Right ventricle myocardium (tissue), 1 donor: ENCODE data around the genes TLE6 and FZR1.

DNA sequence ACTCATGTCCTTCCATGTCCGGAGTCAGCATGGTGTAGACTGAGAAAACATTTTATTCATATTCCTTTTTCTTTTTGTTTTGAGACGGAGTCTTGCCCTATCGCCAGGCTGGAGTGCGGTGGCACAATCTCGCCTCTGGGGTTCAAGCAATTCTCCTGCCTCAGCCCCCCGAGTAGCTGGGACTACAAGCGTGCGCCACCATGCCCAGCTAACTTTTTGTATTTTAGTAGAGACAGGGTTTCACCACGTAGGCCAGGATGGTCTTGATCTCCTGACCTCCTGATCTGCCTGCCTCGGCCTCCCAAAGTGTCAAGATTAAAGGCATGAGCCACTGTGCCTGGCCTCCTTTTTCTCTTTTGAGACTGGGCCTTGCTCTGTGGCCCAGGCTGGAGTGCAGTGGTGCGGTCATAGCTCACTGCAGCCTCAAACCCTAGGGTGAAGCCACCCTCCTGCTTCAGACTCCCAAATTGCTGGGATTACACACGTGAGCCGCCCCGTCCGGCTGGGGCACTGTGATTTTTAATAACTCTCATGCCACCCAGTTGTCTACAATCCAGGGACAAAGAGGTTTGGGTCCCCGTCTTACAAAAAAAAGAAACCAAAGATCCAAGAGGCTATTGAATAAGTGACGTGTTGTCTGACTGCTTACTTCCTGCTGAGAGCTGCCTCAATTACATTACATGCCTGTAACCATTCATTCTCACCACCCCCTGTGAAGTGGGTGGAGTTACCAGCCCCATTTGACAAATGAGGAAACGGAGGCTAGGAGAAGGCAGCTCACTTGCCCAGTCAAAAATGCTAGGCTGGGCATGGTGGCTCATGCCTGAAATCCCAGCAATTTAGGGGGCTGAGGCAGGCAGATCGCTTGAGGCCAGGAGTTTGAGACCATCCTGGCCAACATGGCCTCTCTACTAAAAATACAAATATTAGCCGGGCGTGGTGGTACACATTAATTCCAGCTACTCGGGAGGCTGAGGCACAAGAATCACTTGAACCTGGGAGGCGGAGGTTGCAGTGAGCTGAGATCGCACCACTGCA is 869 bp downstream of the LSM7 start:
- PRO-cap, 2 experiments, result no peak in any of the 2 experiments

- PRO-cap, 2 experiments, result peak in 2 of 2 experiments; most common plus-strand start chr19:2427952 (in 1); most common minus-strand start chr19:2427888 (in 2)
Measured at GRCh38 chr19:2427750-2428832, 705 bp upstream of the TIMM13 start.

DNA sequence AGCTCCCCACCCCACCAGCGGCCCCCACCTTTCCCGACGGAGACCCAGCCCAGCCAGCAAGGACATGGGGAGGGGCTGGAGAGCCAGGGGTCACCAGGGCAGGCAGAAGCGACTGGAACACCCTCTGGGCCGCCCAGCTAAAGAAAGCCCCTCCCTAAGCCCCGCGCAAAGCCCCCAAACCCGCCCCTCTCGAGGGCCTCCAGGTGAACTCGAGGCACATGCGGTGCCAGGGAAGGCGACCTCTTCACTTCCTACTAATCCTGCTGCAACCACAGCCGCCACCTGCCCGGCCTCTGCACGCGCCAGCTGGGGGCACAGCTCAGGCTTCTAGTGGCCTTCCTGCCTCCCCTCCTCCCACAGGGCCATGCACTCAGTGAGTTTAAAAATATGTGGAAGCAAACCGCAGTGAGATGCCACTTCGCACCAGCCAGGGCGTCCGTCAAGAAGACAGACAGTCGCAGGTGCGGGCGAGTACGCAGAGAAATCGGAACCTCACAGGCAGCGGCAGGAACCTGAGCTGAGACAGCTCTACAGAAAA is 10.5 kb downstream of the LMNB2 start:
- PRO-cap, 2 experiments, result no peak in any of the 2 experiments

GRCh38 chr19:2575942-2576595 is 100.1 kb downstream of the GADD45B start:
- PRO-cap, 2 experiments, result no peak in any of the 2 experiments

DNA sequence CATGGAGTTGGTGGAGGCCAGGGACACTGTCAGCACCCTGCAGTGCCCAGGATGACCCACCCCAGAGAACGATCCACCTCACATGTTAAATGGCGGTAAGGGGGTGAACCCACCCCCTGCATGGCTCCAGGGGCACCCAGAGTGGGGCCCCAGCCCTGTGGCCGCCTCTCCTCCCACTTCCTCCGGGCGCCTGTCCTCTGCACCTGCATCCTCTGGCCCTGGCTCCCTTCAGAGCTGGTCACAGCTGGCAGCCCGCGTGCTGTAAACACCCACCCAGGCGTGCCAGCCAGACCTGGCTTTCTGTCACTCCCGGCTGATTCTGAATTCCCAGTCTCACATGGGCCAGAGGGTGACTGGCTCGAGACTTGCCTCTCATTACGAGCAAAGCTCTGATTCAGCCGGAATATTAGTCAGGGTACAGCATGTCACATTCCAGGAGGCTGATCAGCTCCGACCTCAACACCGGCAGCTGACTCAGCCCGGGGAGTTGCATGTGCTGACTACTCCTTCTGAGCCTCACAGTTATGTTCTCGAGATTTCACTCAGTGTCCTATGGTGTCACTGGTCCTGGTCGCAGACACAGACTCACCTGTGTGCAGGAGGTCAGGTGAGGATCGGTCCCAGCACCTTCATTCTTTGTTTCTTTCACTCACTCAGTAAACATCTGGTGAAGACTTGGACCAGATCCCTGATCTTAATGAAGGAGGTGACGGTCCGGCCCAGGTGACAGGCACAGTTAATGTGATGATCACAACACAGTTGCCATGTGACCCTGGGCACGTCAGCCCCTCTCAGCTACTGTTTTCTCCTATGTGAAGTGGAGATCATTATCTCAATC is 75.0 kb downstream of the GNG7 start:
- PRO-cap, 2 experiments, result peak in 2 of 2 experiments; most common plus-strand start position 472 of the sequence (in 2); most common minus-strand start position 236 of the sequence (in 2)

- PRO-cap, 2 experiments, result no peak in any of the 2 experiments
Measured at GRCh38 chr19:2757107-2757506, 17.3 kb upstream of the SLC39A3 start.

GRCh38 chr19:2762773-2763469 is 20.2 kb downstream of the SGTA start:
- PRO-cap, 2 experiments, result no peak in any of the 2 experiments

- PRO-cap, 2 experiments, result no peak in any of the 2 experiments
Measured at GRCh38 chr19:2811001-2811701, 8.5 kb upstream of the ZNF554 start.

DNA sequence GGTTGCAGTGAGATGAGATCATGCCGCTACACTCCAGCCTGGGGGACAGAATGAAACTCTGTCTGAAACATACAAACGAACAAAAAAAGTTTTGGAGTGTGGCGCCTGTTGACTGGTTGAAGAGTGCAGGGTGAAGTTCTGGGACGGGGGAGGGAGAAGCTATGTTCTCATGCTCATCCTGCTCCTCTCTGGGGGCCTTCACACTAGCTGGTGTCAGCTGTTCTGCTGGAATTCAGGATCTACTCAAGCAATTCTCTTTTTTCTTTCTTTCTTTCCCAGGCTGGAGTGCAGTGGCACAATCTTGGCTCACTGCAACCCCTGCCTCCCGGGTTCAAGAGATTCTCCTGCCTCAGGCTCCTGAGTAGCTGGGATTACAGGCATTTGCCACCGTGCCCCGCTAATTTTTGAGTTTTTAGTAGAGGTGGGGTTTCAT is 6.2 kb upstream of the TLE6 start:
- PRO-cap, 2 experiments, result peak in 1 of 2 experiments; most common plus-strand start position 201 of the sequence (in 1)

GRCh38 chr19:2976937-2977785 is at the start of gene TLE6:
TSS of gene TLE6 (plus strand) at chr19:2977564.
- PRO-cap, 2 experiments, result peak in 2 of 2 experiments; most common plus-strand start chr19:2977446 (in 2); most common minus-strand start chr19:2977308 (in 2)

DNA sequence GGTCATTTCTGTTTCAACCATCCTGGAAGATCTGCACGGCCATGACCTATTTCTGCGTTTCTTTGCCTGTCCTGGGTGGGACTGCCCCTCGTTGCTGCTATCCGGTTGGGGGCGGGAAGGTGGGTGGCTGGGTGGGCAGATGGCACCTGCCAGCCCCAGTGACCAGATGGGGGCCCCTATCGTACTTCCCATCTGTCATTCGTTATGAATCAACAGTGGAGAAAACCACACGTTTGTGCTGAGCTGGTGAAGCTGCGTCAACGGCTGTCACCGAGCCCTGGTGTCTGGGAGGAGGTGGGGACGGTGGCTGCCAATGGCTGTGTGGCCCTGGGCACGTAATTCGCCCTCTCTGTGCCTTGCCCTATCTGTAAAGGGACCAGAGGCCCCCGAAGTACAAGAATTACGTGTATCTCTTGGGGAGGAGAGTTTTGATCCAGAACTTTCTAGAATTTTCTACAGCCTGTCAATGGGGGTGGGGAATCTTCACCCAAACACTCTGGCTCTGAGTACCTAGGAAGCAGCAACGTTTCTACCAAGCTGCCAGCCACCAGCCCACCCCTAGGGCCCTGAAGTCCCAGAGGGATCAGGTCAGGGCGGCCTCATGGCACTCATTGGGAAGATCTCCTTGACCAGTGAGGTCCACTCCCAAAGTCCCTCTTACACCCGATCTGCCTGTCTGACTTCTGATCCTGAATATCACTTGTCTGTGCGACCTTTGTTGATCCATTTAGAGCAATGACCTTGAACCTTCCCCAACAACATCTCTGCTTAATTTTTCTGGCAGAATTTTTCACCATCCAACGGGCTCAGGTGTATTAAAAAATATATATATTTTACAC is 2.3 kb upstream of the GNA15 start:
- PRO-cap, 2 experiments, result no peak in any of the 2 experiments

DNA sequence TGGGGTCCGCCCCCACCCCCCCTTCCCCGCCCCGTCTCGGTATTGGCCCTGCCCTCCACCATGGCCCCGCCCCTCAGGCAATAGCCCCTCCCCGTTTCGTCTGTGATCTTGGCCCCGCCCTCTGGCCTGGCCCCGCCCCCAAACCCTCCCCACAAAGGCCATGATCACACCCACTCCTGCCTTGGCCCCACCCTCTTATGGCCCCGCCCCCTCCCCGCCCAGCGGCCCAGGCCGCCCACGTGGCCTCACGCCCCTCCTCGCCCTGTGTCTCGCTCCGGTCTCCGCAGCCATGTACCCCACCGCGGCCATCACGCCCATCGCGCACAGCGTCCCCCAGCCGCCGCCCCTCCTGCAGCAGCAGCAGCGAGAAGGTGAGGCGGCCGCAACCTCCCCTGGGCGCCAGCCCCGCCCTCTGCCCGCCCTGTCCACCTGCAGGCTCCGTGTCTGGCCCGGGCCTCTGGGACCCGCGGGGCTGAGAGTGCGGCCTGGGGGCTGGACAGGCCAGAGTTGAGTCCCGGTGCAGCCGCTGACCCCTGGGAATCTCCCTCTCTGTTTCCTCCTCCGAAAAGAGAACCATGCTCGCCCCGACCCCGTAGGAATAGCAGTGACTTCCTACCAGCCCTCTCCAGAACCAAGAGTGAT is 61.3 kb downstream of the CELF5 start:
- PRO-cap, 2 experiments, result no peak in any of the 2 experiments

DNA sequence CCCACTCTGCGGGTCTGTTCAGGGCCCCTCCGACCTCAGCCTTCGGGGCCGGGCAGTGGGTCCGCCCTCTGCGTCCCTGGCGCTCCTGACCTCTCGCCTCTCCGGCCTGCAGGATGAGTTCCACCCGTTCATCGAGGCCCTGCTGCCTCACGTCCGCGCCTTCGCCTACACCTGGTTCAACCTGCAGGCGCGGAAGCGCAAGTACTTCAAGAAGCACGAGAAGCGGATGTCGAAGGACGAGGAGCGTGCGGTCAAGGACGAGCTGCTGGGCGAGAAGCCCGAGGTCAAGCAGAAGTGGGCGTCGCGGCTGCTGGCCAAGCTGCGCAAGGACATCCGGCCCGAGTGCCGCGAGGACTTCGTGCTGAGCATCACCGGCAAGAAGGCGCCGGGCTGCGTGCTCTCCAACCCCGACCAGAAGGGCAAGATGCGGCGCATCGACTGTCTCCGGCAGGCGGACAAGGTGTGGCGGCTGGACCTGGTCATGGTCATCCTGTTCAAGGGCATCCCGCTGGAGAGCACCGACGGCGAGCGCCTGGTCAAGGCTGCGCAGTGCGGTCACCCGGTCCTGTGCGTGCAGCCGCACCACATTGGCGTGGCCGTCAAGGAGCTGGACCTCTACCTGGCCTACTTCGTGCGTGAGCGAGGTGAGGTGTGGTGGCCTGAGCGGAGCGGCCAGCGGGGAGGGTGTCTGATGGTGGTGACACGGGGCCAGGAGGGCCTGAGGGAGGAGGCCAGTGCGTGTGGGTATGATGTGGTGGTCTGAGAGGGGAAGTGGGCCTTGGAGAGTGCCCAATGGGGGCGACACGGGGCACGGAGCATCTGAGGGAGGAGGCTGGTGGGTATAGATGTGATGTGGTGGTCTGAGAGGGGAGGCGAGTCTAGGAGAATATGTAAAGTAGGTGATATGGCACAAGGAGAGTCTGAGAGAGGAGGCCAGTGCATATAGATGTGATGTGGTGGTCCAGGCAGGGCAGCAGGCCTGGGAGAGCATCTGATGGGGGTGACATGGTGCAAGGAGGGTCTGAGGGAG is 15.5 kb downstream of the NFIC start:
- PRO-cap, 2 experiments, result no peak in any of the 2 experiments

DNA sequence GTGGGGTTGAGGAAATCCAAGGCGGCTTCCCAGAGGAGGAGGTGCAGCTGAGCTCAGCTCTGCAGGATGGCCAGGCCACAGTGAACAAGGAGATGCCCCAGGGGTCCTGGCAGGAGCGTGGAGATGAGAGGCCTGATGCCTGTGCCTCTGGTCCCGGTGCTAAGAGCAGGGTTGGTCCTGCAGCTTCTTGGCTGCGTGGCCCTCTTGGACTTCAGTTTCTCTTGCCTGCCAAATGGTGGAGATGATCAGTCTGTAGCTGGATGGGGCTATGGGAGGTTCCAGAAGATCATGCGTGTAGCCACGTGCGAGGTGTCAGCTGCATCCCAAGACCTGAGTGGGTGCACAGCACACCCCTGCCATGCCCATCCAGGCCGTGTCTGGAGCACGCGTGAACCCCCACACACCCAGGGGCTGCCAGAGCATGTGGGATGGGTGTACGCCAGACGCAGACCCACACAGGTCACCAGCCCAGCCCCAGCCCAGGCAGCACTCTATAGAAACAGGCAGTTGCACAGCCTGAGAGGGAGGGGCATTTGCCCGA is 17.0 kb downstream of the NFIC start:
- PRO-cap, 2 experiments, result no peak in any of the 2 experiments

GRCh38 chr19:3431588-3432230 is 48.6 kb downstream of the SMIM24 start:
- PRO-cap, 2 experiments, result no peak in any of the 2 experiments

- PRO-cap, 2 experiments, result peak in 2 of 2 experiments; most common plus-strand start chr19:3444721 (in 1); most common minus-strand start chr19:3444548 (in 2)
Measured at GRCh38 chr19:3443785-3445043, 36.1 kb downstream of the SMIM24 start.

DNA sequence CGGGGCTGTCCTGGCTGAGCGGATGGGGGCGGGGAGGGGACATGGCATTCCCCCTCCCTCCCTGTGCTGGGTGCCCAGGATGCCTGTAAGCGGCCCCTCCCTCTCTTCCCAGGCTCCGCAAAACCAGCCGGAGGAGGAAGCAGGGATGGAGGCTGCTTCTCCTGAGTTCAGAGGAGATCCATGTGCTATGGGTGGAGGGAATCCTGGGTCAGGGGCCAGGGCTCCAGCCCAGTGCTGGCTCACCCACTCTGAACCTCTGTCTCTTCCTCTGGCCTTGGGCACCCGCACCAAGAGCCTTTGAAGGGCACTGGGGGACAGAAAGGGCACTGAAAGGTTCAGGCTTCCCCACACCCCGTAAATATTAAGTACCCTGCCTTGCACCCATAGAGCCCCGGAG is 22.6 kb downstream of the SMIM24 start:
- PRO-cap, 2 experiments, result no peak in any of the 2 experiments

DNA sequence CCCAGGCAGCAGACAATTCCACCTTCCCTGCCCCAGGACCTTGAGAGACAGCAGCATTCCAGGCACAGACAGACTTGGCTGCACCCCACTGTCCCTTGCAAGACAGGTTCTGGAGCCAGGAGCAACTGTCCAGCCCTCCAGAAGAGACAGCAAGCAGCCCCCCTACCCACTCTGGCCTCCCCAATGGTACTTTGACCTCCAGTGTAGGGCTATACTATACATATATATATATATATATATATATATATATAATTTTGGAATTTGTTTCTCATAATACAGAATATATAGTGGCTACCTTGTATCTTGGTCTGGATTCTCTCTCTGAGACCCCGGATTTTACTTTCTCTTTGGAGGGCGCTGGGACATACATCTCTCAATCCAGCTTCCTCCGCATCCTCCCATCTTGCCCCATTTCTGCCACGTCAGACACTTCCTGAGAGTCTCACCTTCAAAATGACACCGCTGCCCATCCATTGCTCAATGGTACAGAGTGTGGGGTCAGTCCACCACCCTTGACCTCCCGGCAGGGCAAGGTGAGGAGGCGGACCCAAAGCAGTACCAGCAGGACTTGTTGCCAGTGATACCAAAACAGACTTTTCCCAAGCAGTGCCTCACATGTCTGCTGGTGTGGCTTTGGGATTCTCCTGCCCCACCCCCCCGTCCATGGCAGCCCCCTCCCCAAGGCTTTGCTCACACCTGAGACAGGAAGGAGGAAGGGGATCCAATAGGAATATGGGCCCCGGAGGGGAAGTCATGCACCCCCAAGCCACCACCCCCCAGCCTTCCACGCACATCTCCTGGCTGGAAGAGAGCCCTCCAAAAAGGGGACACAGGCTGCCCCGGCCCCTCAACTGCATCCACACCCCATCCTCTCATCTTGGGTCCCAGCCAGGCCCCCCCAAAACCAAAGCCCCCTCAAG is 12.5 kb downstream of the SMIM24 start:
- PRO-cap, 2 experiments, result no peak in any of the 2 experiments

DNA sequence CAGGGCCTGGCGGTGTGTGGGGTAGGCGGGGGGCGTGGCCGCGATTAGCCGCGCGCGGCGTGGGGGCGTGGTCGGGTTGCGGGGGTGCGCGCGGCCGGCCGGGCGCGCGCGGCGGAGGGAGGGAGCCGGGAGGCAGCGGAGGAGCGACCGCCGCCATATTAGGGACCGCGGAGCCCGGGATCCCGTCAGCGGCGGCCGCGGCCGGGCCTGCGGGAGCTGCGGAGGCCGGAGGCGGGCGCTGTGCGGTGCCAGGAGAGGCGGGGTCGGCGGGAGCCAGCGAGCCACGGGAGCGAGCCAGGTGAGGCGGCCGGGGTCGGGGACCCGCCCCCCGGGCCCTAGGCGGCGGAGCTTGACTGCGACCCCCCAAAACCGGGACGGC is at the start of gene FZR1:
Gene FZR1, plus strand, starts transcription at position 135 of the 379 bp plus-strand sequence.
- PRO-cap, 2 experiments, result peak in 2 of 2 experiments; most common plus-strand start position 105 of the sequence (in 2)

DNA sequence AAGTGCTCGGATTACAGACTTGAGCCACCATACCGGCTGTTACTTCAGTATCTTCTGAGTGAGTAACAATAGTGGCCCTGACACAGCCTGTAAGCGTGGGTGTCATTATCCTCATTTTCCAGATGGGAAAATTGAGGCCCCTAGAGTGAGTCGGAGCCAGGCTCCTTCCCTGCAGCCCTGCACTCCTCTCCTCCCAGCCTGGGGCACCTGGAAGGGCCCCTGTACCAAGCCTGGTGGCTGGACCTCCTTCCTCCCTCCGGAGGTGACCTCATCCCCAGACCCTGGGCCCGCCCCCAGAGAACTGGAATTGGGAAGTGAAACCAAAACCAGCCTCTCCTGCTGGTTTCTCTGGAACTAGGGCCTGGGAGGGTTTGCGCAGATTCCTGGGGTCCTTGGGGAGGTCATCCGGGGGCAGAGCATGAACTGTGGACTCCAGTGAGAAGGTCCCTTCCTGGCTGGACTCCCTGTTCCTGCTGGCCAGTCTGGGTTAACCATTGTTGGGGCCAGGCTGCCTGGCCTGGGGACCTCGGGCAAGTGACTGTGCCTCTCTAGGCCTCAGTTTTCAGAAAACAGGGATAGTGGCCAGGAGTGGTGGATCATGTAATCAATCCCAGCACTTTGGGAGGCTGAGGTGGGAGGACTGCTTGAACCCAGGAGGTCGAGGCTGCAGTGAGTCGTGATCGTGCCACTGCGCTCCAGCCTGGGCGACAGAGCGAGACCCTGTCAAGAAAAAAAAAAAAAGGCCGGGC is 4.5 kb downstream of the MFSD12 start:
- PRO-cap, 2 experiments, result peak in 2 of 2 experiments; most common plus-strand start position 332 of the sequence (in 1); most common minus-strand start position 223 of the sequence (in 2)